Measurements from ENCODE around the gene TTC32.

- PRO-cap = no peak
Observed at GRCh38 chr2:16647425-16648325, 18.0 kb downstream of the CYRIA start.

DNA sequence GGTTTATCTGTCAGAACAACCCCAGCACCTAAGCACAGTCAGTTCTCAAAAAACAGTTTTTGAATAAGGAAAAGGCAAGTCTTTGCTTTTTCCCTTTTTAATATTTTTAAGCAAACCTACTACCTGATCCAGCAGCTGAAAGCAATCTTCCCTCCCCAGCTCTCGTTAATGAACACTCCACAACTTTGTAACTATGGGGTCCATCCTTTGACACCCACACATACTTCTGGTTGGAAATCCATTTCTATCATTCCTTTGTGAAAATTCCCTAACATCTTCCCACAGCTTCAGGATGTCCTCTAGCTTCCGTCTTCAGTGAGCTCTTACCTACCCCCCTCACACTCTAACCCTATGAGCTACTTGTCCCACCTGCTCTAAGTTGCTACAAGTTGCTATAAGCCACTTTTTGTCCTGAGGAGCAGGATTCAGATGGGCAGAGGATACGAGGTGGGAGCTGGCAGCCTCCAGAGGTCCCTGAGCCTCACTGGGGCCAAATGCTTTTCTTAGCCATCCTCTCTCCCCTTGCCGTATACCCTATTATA, 13.6 kb downstream of the CYRIA start:
- PRO-cap = no peak

- PRO-cap = no peak
Observed at GRCh38 chr2:16729281-16729705, 63.7 kb upstream of the CYRIA start.

DNA sequence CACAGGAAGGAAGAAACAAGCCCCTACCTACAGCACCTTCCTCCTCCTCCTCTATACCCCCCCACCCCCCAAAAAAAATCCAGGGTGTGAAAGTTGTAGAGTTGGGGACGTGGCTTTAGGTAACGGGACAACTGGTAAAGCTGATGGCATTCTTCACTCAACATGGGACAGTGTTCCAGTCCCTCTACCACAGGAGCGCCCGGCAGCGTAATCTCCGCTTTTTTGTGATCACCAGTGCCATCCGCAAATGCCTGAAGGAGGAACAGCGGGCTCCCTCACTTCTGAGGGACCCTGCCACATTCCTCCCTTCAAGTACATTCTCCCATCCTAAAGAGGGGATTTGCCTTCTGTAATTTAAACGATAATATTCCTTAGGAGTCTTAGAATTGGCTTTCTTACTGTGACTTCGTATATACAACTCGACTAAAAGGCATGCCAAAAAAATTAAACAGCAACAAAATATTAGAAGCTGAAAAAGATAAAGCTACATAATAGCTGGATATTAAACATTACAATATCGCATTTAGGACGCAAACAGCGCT, 2.5 kb upstream of the VSNL1 start:
- PRO-cap = no peak

DNA sequence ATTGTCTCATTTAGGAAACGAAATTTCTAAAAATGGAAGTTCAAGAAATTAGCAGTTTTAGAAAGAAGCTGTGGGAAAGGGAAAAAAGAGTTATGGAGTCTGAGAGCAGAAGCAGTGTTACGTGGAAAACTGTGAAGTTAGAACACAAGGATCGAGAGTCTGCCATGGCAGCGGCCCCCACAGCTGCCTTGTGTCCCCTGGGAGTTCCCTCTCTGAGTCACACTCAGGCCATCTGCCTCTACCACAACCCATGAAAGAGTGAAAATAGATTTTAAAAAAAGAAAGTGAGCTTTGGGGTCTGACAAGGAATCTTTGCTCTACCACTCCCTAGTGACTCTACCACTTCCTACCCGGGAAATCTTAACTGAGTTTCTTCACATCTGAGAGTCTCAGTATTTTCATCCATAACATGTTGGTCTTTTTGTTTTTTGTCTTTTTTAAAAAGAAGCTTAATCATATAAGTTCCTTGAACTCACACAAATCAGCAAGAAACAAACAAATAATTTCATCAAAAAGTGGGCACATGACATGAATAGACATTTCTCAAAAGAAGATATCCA, 2.5 kb upstream of the MSGN1 start:
- PRO-cap = bidirectional peak, plus-strand start at position 274 of the sequence, minus-strand start at position 190 of the sequence

GRCh38 chr2:17976794-17977023, 98.2 kb downstream of the KCNS3 start:
- PRO-cap = no peak

- PRO-cap = no peak
Observed at GRCh38 chr2:19140654-19141131, 217.7 kb downstream of the OSR1 start.

DNA sequence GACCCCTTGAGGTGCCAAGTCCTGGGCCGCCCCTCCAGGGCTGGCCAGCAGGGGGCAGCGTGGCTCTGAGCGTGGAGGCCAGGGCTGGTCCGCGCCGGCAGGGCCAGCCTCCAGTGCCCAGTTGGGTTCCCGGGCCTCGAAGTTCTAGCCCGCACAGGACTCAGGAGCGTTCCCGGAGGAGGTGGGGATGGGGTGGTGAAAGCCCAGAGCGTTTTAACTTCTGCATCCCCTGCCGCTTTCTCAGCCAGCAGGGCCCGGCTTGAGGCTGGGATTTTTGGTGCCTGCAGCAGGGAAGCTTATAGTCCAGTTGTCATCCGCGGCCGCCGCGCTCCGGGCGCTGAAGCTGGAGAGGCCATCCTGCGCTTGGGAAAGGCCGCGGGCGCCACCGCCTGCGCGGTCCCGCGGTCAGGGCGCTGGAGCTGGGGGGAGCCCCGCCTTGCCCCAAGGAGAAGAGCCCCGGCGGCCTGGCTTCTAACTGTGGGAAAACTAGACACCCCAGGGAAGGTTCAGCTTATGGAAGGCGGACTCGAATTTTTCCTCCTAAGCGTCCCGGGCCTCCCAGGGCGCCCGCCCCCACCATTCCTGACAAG, 8.1 kb downstream of the OSR1 start:
- PRO-cap = no peak

GRCh38 chr2:19356572-19356973, 1.9 kb downstream of the OSR1 start:
- PRO-cap = no peak

GRCh38 chr2:19538320-19539027, 180.1 kb upstream of the OSR1 start:
- PRO-cap = no peak

DNA sequence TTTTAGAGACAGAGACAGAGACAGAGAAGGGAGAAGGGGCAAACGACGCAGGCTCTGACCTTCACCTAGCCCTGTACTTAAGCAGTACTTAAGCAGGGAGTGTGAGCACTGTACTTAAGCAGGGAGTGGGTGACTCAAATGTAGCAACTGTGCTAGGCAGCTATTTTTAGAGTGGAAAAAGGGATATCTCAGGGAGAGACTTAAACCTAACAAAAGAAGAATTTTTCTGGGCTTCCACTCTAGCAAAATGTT, 154.5 kb downstream of the TTC32 start:
- PRO-cap = no peak

- PRO-cap = bidirectional peak, plus-strand start at chr2:19902064, minus-strand start at chr2:19901947
Observed at GRCh38 chr2:19901829-19902432, at the start of gene TTC32. Gene TTC32, minus strand, starts transcription at chr2:19901983.

DNA sequence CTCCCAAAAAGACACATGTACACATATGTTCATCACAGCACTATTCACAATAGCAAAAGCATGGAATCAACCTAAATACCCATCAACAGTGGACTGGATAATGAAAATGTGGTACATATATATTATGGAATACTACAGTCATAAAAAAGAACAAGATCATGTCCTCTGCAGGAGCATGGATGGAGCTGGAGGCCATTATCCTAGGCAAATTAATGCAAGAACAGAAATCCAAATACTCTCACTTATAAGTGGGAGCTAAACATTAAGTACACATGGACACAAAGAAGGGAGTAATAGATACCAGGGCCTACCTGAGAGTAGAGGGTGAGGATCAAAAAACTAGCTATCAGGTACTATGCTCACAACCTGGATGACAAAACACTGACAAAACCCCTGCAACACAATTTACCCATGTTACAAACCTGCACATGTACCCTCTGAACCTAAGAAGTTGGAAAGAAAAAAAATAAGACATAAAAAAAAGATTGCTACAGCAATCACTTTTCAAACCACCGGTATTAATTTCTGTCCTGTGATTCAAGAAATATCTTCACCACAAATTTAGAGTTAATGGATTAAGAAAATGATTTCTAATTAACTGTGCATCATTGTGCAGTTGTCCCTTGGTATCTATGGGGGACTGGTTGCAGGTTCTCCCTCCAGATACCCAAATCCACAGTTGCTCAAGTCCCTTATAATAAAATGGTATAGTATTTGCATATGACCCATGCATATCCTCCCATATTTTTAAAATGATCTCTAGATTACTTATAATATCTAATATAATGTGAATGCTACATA, 19.3 kb upstream of the MATN3 start:
- PRO-cap = no peak

DNA sequence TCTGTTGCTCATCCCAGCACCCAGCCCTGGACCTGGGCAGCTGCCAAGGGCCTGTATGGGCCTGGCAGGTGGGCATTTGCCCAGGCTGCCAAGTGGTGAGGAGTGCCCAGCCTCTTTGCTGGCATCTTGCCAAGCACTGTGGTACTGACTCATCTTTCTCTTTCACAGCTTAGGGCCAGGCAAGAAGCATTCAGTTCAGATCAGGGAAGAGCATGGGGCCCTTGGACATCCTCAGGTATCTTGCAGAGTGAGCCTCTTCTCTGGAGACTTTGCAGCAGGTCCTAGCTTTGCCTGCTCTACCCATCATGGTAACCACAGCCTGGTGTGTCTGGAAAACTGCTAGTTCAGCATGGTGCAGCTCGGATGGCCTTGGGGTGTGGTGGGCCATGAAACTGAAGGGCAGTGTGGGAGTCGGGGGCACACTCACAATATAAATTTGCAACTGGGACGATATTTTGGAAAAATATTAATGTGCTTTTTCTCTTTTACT, 15.0 kb upstream of the LAPTM4A start:
- PRO-cap = no peak

DNA sequence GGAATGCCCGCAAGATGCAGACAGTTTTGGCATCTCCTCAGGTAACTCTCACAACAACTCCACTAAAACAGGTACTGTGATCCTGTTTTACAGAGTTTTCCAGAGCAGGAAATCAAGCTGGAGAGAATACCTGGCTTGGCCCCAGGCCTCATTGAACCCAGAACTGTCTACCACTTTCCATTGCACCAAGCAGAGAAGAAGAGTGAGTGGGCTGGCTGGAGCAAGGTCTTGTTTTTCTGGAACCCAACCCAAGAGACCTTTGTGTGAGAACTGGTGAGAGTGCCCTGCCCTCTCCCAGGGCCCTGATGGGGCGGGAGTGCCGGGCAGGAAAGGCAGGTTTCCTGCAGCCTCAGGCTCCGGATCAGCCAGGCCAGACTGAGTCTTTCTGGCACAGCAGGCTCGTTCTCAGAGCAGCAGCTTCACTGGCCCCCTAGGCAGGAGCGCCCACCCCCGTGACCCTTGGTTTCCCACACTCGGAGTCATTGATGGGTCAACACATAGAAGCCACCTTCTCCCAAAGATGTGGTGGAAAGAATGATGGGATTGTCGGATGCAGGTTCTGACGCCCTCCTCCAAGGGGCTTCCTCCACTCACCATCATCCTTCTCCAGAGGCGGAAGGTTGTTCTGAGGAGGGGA, 62.5 kb upstream of the LAPTM4A start:
- PRO-cap = no peak

GRCh38 chr2:20129057-20130030, 77.9 kb upstream of the LAPTM4A start:
- PRO-cap = no peak

DNA sequence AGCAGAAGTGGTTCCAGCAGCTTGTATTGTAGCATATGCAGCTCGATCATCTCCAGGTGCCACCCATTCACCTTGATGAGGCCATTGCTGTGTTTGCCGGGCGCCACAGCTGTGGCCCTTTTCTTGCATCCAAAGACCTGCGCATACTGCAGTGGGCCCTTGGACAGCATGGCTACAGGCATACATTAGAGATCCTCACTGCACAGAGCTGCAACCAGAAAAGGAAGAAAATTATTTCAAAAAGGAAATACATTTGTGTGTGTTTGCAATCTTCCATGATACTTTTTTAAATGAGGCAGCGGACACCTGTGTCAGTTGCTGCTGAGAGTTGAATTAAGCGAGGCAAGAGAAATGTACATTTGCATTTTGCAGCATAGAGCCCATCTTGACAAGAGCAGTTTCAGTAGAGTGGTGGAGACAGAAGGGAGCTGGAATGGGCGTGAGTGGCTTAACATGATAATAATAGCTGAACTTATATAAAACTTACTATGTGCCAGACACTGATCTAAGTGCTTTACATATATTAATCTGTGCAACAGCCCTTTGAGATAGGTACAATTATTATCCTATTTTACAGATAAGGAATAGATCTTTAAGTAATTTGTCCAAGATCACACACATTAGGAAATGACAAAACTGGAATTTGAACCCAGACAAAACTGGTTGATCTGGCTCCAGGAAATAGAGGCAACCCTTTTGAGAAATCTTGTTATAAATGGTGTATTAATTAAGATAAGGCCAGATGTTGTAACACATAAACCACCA, 68.9 kb downstream of the SDC1 start:
- PRO-cap = no peak

DNA sequence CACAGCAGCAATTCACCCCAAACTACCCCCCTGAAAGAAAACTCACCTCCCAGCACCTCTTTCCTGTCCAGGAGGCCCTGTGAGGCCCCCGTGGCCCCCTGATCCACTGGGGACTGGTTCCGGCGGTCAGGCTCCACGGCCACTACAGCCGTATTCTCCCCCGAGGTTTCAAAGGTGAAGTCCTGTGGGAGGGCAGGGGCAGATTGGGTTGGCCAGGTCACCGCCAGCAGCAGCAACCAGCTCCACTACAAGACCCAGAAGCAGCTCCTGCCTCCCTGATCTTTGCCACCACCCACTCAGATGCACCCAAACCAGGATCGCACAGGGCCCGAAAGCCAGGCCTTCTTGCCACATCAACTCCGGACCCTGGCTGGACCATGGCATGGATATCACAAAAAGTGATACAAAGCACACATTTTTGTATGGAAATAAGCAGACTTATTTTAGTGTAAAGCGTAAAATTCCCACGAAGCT, 21.9 kb downstream of the SDC1 start:
- PRO-cap = no peak

- PRO-cap = no peak
Observed at GRCh38 chr2:20222811-20223805, 1.8 kb downstream of the SDC1 start.

GRCh38 chr2:20346916-20347675, 3.5 kb downstream of the PUM2 start:
- PRO-cap = no peak

All from anterior vena cava (tissue), 1 donor.